HTR-8/SVneo (cell line): ENCODE measurements around a stretch of chr1.

- RRBS, result no CpG with 5 or more reads among the region's 2 CpGs
These were observed 8.7 kb downstream of the SWT1 start for GRCh38 chr1:185165761-185166051.

- RRBS, result no CpG with 5 or more reads among the region's 2 CpGs
These were observed 19.1 kb downstream of the IVNS1ABP start for GRCh38 chr1:185297994-185298383.

DNA sequence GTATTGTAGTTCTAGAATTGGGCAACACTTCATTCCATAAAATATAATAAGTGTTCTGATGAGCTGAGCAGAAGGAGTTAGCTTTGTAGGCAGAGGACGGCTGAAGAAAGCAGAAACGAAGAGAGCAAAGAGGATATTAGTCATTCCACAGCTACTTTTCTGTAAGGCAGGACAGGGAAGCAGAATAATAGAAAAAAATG lies 20.2 kb upstream of the IVNS1ABP start:
- RRBS, result no CpG with 5 or more reads among the region's 2 CpGs

DNA sequence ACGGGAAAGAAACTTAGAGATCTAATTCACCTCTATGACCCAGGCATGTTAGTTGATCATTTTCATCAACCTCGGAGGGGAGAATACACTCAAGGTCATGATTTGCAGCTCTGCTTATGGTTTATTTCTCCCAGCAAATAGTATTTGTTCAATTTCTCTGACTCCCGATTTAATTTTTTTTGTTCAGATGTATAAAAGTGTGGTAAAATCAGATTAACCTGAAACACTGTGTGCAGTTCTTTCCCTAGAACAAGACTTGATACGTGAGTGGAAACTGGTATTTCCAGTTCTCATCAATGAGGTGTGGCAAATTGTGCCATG lies 76.7 kb upstream of the IVNS1ABP start:
- RRBS, result no CpG with 5 or more reads among the region's 4 CpGs

GRCh38 chr1:185568335-185568850 lies 165.8 kb upstream of the HMCN1 start:
- RRBS, result no CpG with 5 or more reads among the region's 2 CpGs

DNA sequence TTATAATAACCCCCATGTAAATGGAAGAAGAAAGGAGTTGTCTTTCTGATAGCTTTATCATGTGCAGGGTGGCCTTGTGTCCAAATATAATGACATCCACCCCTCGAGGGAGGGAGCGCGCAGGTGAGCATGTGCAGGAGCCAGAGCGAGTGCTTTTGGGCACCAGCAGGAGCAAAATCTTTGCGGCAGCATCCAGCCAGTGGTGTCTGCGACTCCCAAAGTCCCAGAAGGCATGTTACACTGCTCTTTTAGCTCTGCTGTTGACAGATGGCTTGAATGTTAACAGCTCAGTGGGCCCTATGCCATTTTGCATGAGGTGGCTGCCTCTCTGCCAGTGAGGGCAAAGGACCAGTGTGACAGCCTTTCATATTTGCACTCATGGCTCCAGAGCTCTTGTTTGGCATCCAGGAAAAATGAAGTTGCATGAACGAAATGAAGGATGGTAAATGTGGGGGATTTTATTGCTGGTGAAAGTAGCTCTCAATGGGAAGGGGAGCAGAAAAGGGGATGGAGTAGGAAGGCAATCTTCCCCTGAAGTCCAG lies 146.7 kb downstream of the HMCN1 start:
- RRBS, result no CpG with 5 or more reads among the region's 7 CpGs

GRCh38 chr1:186374698-186374972 lies 418 bp downstream of the TPR start:
- RRBS, result no CpG with 5 or more reads among the region's 9 CpGs

GRCh38 chr1:186781681-186782059 lies 47.1 kb upstream of the PLA2G4A start:
- RRBS, result no CpG with 5 or more reads among the region's 4 CpGs

DNA sequence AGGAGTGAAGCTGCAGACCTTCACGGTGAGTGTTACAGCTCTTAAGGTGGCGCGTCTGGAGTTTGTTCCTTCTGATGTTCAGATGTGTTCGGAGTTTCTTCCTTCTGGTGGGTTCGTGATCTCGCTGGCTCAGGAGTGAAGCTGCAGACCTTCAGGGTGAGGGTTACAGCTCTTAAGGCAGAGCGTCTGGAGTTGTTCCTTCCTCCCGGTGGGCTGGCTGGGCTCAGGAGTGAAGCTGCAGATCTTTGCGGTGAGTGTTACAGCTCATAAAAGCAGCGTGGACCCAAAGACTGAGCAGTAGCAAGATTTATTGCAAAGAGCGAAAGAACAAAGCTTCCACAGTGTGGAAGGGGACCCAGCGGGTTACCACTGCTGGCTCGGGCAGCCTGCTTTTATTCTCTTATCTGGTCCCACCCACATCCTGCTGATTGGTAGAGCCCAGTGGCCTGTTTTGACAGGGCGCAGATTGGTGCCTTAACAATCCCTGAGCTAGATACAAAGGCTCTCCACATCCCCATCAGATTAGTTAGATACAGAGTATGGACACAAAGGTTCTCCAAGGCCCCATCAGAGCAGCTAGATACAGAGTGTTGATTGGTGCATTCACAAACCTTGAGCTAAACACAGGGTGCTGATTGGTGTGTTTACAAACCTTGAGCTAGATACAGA lies 244.4 kb downstream of the PLA2G4A start:
- RRBS, result no CpG with 5 or more reads among the region's 14 CpGs

GRCh38 chr1:187408062-187408513 lies 579.3 kb downstream of the PLA2G4A start:
- RRBS, result no CpG with 5 or more reads among the region's 2 CpGs

- RRBS, result no CpG with 5 or more reads among the region's 30 CpGs
These were observed 1719.9 kb downstream of the BRINP3 start for GRCh38 chr1:188757570-188758376.

DNA sequence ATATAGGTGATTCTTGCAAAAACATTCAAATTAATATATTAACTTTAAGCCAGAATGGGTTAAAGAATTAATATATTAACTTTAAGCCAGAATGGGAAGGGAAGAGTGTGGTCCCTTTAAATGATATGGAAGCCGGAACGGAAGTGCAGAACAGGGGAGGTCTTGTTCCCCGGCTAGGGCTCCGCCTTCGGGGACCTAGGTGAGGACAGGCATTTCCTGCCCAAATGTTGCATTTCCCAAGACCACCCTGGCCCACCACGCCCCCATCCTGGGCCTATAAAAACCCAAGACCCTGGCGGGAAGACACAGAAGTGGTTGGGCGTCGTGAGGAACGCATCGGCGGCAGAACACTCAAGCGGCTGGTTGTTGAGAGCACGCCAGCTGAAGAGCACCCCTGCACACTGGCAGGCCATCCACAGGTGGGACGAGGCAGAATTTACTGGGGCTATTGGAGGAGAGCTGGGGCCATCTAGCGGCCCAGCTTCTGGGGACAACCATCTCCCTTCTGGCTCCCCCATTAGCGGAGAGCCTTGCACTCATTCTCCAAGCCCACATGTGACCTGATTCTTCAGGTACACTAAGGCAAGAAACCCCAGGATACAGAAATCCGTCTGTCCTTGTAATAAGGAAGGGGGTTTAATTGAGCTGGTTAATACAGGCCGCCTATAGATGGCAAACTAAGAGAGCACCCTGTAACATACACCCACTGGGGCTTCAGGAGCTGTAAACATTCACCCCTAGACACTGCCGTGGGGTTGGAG lies 1328.0 kb downstream of the BRINP3 start:
- RRBS, result no CpG with 5 or more reads among the region's 20 CpGs

DNA sequence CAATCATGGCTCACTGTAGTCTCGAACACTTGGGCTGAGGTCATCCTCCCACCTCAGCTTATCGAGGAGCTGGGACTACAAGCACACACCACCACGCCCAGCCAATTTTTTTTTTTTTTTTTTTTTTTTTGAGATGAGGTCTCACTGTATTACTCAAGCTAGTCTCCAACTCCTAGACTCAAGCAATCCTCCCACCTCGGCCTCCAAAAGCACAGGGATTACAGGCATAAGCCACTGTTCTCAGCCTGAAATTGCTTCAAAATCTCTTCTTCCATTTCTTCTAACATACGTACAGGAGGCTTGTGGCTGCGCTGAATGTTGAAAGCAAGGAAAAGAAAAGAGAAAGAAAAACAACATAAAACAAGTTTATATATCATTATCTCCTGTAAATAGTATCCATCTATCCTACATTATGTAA lies 91.9 kb upstream of the RGS18 start:
- RRBS, result no CpG with 5 or more reads among the region's 6 CpGs

DNA sequence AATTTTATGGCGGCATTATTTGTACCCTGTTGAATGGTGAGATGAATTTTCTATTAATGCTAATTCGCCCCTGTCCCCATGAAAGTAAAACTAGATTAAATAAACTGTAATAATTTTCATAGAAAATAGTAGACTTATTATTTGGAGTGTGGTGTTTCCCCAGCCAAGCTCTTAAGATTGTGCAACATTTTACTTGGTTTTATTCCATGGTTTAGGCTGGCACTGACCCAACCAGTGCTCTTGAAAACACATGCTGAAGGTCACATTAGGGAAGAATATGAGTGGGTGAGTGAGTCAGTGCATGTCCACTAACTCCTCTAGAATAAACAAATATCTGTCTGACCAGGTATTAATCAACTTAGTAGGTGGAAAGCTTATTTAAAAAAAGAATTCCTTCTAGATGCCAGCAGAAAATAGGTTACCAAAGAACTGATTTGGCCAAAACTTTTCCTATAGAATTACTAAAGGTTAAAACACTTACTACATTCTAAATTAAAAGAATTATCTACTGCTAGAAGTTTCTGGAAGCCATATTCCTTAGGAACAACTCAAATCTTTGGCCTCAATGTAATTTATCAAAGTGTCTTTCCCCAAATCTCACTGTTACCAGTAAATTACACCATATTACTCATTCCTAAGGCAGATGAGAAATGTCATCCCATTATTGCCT lies 89.8 kb upstream of the RGS1 start:
- RRBS, result no CpG with 5 or more reads among the region's 2 CpGs

GRCh38 chr1:192907248-192908410 lies 98.8 kb downstream of the RGS2 start:
- RRBS, result no CpG with 5 or more reads among the region's 4 CpGs

GRCh38 chr1:193013179-193013841 lies 45.9 kb downstream of the UCHL5 start:
- RRBS, result no CpG with 5 or more reads among the region's 4 CpGs

DNA sequence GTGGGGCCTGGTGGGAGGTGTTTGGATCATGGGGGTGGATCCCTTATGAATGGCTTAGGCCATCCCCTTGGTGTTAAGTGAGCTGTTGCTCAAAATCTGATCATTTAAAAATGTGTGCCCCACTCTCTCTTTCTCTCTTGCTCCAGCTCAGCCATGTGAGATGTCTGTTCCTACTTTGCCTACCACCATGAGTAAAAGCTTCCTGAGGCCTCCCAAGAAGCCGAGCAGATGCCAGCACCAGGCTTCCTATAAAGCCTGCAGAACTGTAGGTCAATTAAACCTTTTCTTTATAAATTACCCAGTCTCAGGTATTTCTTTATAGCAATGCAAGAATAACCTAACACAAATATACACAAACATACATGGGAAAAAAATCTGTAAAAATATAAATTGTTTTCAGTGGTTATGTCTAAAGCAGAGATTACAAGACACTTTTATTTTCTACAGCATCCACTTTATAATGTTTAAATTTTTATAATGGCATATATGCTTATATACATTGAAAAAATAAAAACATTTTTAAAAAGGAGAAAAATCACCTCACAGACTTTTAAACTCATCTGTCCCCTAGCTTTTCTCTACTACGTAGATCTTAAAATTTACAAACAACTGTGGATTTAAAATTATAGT lies 13.7 kb downstream of the UCHL5 start:
- RRBS, result no CpG with 5 or more reads among the region's 2 CpGs

- RRBS, result no CpG with 5 or more reads among the region's 4 CpGs
These were observed 19.8 kb downstream of the CDC73 start for GRCh38 chr1:193141545-193142135.

GRCh38 chr1:193216865-193217415 lies 30.5 kb upstream of the B3GALT2 start:
- RRBS, result no CpG with 5 or more reads among the region's 10 CpGs

- RRBS, result no CpG with 5 or more reads among the region's 2 CpGs
These were observed 285.6 kb upstream of the B3GALT2 start for GRCh38 chr1:193472069-193472451.